Pulmonary artery (tissue), 1 donor: ENCODE measurements around the genes PIK3C2A, USH1C and SAAL1.

DNA sequence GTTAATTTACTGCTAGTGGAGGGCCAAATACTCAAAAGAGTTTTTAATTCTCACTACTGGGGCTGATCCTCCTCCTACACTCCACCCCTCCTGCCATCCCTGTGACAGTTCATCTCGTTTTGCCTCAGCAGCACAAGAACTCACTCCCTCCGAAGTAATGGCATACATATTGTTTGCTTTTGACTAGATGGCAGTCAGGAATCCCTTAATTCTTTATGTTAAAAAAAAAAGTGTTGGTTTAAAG is 1.1 kb downstream of the FAR1 start:
- PRO-cap: no peak

DNA sequence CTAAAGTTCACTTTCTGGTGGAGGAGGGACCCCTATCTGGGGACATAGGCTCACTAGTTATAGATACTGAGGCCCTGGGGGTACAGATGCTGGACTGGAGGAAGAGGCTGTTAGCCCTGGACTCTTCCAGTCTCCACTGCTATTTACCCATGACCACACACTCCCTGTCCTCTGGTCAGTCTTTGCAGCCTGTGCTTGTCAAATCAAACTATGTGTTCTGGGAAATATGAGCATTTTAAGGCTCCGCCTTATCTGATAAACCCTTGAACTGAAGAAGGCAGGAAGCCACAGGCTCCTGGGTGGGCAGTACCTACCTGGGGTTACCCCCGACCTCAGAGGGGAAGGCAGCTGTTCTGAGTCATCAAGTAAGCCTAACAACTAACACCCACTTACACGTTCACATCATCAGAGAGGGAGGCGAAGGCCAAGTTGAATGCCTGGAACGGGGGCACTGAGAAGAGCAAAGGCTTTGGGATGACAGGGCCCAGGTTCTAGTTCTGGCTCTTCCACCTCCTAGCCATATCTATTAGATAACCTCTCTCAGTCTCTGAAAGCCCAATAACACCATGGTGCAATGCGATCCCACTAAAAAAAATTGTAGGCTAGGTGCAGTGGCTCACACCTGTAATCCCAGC is 56.2 kb upstream of the RRAS2 start:
- PRO-cap: no peak

DNA sequence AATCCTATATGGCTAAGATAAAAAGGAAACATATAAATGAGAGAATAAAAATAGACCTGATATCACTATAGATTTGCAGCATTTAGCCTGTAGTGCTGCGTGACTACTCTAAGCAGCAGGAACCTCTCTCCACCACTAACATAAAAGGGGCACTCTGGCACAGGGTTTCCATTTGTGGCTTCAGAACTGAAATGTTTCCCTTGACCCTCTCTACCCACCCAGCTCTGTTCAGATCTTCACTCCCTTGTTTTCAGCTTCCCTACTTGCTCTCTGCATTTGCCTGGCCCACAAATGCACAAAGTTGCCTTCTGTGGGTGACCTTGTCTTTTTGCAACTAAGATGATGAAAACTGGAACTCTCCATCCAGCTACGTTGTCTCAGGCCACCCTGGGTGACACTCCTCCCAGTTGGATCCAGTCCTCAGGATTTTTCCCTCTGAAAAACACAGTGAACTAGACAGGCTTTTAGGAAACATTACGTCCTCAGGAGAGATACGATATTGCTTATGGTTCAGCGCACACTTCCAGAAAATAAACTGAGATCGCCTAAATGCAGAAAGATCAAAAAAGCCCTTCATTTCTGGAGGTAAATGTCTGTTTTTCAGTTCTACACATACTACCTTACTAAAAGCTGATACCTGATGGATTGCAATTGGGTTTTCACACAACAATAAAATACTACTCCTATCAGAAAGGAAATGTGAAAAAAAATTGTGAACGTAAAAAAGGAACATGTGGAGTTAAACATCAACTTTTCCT is 19.9 kb upstream of the PSMA1 start:
- PRO-cap: no peak

DNA sequence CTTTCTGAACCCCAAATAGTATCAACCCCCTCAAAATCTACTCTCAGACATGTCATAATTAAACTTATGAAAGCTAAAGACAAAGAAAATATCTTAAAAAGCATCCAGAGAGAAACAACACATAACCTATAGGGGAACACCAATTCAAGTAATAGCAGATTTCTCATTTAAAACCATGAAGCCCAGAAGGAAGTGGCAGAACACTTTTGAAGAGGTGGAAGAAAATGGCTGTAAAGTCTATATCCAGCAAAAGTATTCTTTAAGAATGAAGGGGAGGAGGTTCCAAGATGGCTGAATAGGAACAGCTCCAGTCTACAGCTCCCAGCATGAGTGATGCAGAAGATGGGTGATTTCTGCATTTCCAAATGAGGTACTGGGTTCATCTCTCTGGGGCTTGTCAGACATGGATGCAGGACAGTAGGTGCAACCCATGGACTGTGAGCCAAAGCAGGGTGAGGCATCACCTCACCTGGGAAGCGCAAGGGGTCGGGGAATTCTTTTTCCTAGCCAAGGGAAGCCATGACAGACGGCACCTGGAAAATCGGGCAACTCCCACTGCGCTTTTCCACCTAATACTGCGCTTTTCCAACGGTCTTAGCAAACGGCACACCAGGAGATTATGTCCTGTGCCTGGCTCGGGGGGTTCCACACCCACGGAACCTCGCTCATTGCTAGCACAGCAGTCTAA is 114.5 kb downstream of the CYP2R1 start:
- PRO-cap: no peak

GRCh38 chr11:14813385-14813633 is 78.7 kb downstream of the CYP2R1 start:
- PRO-cap: unidirectional peak, minus-strand start at chr11:14813461

DNA sequence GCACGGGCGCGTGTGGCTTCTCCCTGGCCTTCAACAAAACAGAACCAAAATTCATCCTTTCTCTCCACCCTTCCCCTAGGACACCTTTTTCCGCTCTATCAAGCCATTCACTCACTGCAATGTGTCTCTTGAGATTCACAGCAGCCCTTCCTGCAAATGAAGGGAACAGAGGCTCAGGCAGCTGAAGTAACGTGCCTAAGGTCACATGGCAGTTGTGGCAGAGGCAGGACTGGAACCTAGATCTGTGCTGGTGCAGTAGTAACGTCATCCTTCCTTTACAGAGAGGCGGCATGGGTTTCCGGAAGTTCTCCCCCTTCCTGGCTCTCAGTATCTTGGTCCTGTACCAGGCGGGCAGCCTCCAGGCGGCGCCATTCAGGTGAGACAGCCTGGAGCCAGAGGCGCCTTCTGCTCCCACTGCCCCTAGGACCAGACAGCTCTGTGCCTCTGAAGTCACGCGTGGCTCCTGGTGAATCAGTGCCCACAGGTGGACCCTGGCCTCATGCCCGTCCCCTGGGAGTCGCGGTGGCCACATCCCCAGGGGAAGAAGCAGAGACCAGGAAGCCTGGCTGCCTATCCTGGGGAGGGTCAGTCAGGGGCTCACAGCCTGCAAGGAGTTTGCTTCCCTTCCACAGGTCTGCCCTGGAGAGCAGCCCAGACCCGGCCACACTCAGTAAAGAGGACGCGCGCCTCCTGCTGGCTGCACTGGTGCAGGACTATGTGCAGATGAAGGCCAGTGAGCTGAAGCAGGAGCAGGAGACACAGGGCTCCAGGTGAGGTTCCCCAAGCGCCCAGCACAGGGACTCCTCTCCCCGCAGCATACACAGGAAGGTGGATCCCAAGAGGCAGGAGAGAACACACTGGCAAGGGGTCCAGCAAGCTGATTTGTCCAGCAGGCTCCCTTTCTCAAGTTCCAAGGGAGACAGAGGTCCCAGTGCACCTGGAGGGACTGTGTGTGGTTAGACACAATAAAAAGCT is 1.3 kb downstream of the CALCB start:
- PRO-cap: no peak

DNA sequence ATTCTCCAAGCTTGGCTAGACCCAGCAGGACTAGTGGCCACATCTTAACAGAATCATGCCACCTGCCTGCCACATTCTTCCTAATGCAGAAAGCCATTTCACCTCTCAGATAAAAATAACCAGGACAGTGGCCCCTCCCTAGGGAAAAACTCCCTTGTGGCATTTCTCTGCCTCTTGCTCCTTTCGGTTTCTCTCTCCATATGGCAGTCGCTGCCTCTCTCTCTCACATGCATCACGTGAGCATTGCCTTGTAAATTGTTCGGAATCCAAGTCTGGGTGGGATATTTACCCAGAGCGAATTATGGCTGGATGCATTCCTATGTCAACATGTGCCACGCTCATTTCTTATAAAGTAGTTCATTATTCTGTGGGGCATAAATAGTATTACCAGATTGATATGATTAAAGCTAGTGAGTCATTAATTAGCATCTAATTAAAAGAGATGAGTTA is 392.8 kb downstream of the INSC start:
- PRO-cap: no peak

DNA sequence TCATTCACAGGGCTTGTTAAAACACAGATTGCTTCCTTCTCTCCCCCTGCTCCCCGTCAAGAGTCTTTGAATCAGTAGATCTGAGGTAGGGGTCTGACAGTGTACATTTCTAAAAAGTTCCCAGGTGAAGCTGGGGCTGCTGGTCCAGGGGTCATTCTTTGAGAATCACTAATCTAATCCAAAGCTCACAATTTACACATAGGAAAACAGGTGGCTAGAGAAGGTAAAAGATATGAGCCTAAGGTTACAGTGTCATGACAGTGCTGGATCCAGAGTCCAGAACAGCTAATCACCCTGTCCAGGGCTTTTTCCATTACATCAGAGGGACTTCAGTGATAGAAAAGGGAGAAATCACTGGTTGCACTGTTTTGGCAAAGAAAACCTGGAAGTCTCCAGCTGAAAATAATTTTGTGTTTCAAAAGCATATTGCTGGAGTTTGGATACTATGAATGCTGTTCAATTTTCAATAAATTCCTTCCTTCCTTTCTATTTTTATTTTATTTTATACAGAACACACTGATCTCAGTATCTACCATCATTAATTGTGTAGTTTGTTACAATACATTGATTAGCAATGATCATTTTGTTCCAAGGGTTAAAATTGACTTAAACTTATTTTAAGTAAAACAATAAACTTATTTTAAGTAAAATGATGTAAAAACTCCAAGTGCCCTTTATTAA is 240.8 kb downstream of the SOX6 start:
- PRO-cap: no peak

- PRO-cap: unidirectional peak, minus-strand start at chr11:16239314
Observed at GRCh38 chr11:16239073-16239596, 117.2 kb downstream of the SOX6 start.

DNA sequence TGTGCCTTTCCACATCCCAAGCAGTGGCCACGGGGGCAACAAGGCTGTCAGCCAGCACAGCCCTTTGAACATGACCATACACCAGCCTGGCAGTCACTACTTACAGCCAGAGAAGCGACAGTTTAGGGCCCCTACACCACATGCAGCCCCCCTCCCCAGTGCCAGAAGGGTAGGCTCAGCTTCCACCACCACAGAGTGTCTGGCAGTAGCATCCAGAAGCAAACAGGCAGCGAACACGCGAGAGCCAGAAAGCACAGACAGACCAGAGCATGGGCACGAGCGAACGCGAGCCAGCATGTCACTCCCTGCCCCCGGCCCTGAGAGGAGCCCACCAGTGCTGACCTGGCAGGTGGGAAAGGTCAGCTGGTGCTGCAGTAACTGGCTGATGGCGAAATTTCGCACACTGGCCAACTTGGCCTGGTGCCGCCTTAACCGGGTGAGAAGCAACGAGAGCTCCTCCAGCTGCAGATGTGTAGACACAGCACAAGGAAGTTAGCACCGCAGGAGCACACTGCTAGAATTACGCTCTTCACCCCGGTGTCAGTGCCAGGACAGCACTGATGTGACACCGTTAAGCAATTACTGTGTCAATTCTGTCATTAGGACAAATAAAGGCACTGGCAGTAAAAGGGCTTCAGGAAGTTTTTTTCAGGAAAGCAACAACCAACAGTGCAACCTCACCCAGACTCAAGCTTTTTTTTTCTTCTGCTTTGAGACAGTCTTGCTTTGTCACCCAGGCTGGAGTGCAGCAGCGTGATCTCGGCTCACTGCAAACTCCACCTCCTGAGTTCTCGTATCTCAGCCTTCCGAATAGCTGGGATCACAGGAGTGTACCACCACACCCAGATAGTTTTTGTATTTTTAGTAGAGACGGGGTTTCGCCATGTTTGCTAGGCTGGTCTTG is 76.6 kb downstream of the C11orf58 start:
- PRO-cap: no peak

DNA sequence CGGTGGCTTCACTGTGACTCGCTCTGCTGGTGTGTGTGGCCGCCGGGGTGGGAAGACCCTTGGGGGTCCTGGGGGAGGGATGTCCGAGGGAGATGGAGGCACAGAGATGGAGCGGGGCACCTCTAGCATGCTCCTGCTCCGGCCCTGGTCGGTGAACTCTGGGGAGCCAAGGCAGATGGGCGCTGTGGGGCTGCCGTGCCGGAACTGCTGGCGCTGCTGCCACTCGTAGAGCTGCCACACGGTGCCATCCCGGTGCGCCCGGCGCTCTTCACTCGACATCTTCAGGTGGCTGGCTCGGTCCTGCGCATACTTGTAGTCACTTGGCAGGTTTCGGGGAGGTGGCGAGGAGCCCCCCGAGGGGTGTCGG is 78.4 kb downstream of the C11orf58 start:
- PRO-cap: no peak

DNA sequence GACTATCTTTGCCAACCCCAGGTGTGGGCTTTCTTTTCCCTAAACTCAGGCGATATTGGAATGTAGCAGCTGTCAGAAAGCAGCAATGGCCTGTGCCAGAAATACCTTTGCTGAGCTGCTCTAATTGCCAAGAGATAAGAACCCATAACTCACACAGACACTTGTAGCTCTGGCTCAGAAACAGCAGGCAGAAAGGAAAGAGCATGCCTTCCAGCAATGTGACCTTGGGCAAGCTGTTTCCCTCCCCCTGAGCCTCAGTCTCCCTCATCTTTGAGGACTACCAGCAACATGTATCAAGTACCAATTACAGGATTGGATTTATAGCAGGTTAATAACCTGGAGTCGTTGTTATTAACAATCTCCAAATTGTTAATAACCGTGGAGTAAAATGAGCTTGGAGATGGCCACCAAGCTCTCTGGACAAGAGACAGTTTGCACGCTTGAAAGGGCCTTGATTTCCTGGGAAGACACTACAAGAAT is 77.4 kb downstream of the PLEKHA7 start:
- PRO-cap: no peak

DNA sequence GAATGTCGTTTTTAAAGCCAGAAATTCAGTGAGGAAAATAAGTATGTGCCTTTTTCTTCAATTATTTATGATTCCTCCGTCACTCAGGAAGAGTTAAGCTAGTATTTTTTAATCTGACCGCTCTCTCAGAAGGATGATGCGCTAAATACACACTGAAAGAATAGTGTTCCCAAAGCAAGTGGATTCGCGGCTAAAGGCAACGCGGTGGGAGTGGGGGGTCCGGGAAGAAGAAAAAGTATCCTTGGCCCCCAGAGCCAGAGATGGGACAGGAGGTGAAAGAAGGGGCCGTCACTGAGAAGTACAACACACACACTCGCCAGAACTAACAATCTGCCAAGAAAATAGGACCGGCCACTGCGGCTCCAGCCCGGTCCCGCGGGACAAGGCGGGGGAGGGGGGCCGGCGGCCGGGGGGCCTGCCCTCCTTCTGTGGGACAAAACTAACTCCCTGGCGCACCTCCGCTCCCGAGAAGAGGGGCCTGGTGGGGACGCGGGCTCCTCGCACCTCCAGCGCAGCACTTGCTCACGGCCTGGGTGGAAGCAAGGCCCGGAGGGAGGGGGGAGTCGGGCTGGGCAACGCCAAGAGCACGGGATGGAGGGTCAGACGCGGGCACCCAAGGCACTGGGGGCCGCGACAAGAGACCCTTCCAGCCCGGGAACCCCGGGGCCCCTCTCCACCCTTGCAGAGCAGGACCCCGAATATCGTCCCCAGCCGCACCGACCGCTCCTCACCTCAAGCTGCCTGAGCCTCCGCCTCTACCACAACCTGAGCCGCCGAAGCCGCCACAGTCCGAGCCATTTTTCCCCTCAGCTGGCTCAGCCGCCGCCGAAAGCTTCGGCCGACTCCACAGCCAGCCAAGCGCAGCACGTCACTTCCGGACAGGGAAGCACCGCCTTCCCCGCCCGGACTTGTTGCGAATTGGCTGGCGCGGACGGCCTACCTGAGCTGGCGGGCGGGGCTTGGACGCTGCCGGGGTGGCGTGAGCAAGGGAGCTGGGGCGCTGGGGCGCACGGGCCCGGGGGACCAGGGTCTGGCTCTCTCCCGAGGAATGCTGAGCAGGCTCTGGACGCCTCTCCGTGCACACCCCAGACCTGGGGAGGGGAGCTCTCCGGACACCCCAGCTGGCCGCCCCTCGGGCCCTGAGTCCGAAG is at the start of gene PIK3C2A:
PIK3C2A (minus strand) TSS at position 870 of the 1,151 bp plus-strand sequence.
- PRO-cap: unidirectional peak, plus-strand start at position 467 of the sequence; unidirectional peak, minus-strand start at position 511 of the sequence; bidirectional peak, plus-strand start at position 966 of the sequence, minus-strand start at position 848 of the sequence

- PRO-cap: no peak
Observed at GRCh38 chr11:17277170-17277978, 835 bp downstream of the NUCB2 start.

GRCh38 chr11:17388978-17389905 is 783 bp upstream of the KCNJ11 start:
- PRO-cap: bidirectional peak, plus-strand start at chr11:17389482, minus-strand start at chr11:17389343

DNA sequence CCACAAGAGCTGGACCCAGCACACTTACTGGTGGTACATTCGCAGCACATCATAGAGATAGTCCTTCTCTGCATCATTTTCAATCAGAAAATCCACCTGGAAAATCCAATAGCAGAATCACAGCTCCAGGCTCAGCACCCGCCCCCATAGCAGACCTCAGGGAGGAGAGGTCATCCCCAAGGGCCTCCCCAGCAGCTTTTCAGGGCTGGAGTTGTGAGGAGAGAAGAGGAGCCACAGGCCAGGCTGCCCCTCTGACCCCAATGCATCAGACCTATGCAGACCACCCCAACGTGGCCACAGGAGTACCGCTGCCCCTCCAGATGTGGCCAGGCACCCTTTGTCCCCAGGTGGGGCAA is 11.0 kb downstream of the USH1C start:
- PRO-cap: no peak

- PRO-cap: no peak
Observed at GRCh38 chr11:17544046-17544715, at the start of gene USH1C. Gene USH1C, minus strand, starts transcription at chr11:17544416.

GRCh38 chr11:18105472-18106505 is at the start of gene SAAL1:
Gene SAAL1, minus strand, starts transcription at chr11:18106082.
- PRO-cap: unidirectional peak, minus-strand start at chr11:18106053

GRCh38 chr11:18259264-18259918 is 6.7 kb upstream of the SAA1 start:
- PRO-cap: no peak

DNA sequence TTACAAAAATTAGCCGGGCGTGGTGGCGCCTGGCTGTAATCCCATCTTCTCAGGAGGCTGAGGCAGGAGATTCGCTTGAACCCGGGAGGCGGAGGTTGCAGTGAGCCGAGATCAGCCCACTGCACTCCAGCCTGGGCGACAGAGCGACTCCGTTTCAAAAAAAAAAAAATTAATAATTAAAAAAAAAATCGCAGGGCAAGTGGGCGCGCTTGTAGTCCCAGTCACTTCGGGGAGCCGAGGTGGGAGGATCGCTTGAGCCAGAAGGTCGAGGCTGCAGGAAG is 889 bp upstream of the LDHA start:
- PRO-cap: no peak